Psoas muscle (tissue), 2 donors: Measurements from ENCODE around the genes ALDH18A1, TCTN3, CC2D2B and PGAM1.

GRCh38 chr10:95656204-95657139 is at the start of gene ALDH18A1:
Gene ALDH18A1, minus strand, starts transcription at chr10:95656711.
- PRO-cap, 2 experiments = peak in 2 of 2 experiments; most common plus-strand start chr10:95656907 (in 1); most common minus-strand start chr10:95656631 (in 1)

DNA sequence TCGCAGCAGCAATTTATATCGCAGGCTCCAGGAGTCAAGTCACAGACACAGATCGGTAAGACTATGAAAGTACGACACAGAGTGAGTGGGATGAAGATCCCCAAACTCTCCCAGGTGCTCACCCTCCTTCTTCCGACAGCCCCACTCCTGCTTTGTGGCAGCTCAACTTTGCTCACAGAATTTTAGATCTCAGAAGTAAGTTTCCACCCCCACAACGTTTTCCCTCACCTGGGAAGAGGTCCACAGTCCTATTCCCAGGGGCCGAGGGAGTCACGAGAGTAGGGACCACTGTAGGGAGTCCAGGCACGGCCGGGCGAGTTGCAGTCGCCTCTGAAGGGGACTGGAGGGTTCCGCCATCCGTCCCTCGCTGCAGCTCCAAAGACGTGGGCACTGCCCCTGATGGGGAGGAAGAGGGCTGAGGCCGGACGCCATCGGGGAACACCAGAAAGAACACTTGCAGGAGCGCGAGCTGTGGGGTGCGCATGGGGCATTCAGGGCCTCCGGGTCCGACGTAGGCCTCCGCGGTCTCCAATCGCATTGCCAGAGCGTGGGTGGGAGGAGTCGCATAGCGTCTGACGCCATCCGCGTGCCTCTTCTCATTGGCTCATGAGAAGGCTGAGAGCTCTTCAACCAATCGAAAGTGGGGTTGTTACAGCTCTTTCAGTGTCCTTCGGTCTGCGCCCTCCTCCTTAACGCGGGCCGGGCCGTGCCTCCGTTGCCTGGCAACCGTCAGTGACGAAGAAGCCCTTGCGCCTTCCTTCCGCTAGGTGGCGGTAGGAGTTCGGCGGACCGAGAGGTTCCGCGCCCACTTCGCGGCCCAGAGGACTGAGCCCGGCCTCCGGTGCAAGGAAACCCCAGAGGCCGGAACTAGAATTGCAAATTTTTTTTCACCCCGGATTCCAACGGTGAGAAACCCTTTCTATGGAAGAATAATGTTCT is at the start of gene TCTN3:
TSS of gene TCTN3 (minus strand) at position 512 of the 939 bp plus-strand sequence.
- PRO-cap, 2 experiments = peak in 2 of 2 experiments; most common minus-strand start position 539 of the sequence (in 2)

- PRO-cap, 2 experiments = peak in 2 of 2 experiments; most common minus-strand start chr10:95907883 (in 2)
Observed at GRCh38 chr10:95907437-95908563, at the start of gene CC2D2B. Gene CC2D2B, plus strand, starts transcription at chr10:95907975.

DNA sequence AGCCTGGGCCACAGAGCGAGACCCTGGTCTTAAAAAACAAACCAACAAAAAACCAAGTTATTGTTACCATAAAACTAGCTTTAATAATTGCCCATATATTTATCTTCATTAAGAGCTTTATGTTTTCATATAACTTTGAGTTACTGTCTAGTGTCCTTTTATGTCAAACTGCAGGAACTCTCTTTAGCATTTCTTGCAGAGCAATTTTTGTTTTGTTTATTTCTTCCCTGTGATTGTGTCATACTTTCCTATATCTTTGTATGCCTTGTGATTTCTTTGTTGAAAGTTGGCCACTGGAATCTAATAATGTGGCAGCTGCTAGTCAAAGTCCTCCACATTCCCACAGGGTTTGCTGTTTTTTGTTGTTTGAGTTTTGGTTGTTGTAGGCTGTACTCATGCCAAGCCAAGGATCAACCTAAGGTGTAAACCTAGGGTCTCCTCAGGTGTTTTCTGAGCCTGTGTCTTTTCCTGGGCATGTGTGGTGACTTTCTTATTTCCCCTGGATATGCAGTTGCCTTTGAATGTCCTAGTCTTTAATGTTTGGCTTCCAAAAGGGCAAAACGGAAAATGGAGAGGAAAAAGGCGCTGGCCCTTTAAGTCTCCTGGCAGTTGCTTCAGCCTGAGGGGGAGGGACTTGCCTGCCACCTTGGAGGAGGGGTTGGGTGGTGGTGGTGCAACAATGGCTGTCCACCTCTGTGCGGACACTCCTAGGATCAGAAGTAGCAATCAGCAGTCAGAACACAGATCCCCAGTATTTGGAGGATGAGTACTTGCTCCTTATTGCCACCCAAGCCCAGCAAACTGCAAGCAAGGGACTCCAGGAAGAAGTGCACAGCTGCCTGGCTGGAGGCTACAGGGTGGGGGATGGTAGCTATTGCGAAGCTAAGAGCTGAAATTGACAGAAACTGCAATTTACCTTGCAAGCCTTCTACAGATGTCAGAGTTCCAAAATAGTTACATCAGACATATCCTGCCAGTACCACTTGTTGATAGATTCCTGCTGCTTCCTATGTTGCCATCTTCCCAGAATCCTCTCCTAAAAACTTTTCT is 5.7 kb upstream of the ZNF518A start:
- PRO-cap, 2 experiments = no peak in any of the 2 experiments

GRCh38 chr10:96269259-96269767 is 2.1 kb downstream of the BLNK start:
- PRO-cap, 2 experiments = no peak in any of the 2 experiments

- PRO-cap, 2 experiments = no peak in any of the 2 experiments
Observed at GRCh38 chr10:96549009-96549239, 35.2 kb upstream of the TLL2 start.

- PRO-cap, 2 experiments = no peak in any of the 2 experiments
Observed at GRCh38 chr10:96557084-96557998, 29.5 kb downstream of the TM9SF3 start.

DNA sequence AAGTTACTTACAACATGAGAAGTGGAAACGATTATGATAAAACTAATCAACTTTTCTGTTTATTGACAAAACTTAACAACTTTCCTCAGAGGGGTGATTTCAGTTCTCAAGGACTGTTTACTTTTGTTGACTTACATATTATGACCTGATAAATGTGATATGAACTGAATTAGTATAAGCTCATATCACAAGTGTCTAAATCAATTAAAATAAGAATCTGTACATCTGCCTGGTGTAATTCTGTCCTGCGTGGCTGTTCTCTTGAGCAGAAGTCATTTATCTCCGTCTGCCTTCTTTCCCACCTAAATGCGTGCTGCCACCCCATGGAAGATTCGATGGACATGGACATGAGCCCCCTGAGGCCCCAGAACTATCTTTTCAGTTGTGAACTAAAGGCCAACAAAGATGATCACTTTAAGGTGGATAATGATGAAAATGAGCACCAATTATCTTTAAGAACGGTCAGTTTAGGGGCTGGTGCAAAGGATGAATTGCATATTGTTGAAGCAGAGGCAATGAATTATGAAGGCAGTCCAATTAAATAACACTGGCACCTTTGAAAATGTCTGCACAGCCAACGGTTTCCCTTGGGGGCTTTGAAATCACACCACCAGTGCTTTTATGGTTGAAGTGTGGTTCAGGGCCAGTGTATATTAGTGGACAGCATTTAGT is 26.8 kb downstream of the TM9SF3 start:
- PRO-cap, 2 experiments = no peak in any of the 2 experiments

GRCh38 chr10:96561795-96562294 is 25.0 kb downstream of the TM9SF3 start:
- PRO-cap, 2 experiments = no peak in any of the 2 experiments

DNA sequence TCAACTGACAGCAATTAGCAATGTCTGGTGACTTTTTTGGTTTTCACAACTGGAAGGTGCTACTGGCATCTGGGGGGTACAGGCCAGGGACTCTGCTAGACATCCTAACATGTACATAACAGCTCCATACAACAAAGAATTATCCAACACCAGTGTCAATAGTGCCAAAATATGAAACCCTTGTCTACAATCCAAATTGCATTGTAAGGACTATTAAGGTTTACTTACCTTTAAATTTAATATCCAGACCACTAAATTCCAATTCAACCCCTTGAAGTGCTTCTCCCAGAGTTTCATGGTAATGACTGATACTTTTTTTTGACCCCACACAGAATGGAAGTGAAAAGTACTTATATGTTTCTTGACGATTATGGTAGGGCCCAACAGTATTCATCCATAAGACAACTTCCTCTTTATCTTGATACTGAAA is 10.4 kb downstream of the TM9SF3 start:
- PRO-cap, 2 experiments = no peak in any of the 2 experiments

- PRO-cap, 2 experiments = no peak in any of the 2 experiments
Observed at GRCh38 chr10:96835487-96836143, 3.5 kb downstream of the LCOR start.

DNA sequence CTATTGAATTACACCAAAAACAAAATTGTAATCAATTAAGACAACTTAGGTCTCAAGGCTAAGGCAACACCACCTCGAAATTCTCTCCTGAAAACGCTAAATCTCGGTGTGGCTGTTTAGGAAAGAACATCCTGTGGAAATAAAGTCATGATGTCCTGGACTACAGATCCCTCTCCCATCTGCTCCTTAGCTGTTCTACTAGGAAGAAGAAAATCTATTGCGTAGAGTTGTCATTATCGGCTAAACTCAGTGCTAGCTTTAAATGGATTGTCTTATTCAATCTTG is 720 bp downstream of the ARHGAP19 start:
- PRO-cap, 2 experiments = no peak in any of the 2 experiments

GRCh38 chr10:97366706-97367657 is 32.5 kb upstream of the FRAT2 start:
- PRO-cap, 2 experiments = no peak in any of the 2 experiments

DNA sequence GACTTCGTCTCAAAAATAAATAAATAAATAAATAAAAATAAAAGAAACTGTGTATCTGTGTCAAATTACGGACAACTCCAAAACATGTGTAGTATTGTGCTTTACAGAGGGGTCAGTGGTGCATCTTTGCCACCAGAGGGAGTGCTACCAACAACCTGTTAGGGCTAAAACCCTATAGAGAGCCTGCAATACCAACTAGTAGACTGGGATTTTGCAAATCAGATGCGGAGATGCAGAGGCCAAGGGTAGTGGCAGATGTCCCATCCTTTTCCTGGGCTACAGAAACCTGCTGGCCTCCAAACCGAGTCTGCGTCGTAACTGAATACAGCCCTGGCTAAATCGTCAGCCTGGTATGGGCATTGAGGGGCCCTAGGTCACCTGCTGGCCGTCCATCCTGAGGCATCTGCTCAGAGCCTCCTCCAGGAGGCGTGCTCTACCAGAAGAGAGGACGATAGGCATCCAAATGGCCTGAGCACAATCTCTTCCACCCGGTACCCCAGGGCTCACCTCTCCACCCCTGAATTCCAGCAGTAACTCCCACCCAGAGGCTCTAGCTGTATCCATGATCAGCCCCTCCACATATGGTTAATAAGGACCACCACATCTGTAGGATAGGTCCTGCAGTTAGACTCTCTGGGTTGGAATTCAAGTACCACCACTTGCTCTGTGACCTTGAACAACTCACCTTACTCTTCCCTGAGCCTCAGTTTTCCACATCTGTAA is 6.2 kb upstream of the RRP12 start:
- PRO-cap, 2 experiments = no peak in any of the 2 experiments

DNA sequence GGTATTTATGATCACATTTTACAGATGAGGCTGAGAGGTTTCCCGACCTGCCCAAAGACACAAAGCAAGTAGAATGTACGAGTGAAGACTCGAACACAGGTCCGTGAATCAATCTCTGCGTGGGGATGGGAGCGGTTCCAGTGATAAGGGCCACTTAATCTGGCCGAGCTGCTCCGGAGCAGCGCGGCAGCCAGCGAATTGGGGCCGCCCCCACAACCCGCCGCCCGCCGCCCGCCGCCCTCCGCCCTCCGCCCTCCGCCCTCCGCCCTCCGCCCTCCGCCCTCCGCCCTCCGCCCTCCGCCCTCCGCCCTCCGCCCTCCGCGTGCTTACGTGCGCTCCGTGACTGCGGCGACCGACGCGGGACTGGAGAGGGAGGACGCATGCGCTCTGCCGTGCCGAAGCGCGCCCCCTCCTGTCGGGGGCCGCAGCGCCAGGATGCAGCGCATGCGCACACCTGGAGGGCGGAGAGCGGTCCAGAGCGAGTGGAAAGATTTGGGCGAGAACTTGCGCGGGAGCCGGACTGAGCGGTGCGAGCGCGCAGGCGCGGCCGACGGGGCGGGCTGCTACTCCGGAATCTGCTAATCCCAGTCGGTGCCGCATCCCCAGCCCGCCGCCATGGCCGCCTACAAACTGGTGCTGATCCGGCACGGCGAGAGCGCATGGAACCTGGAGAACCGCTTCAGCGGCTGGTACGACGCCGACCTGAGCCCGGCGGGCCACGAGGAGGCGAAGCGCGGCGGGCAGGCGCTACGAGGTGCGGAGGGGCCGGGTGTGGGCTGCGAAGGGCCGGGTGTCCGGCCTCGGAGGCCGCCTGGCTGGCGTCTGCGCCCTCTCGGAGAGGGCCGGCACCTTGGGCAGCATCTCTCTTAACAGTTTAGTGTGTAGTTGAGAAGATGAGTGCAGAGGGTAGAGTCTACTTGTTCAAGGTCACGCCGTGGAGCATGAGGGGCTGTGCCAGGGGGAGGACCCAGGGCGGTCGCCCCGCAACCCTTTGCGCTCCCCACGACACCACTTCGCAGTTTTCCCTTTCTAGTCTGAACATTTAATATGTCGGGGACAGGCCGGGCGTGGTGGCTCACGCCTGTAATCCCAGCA is at the start of gene PGAM1:
TSS of gene PGAM1 (plus strand) at position 499 of the 1,095 bp plus-strand sequence.
- PRO-cap, 2 experiments = peak in 2 of 2 experiments; most common plus-strand start position 532 of the sequence (in 2); most common minus-strand start position 365 of the sequence (in 2)

GRCh38 chr10:97520774-97521542 is 22.2 kb downstream of the UBTD1 start:
- PRO-cap, 2 experiments = no peak in any of the 2 experiments

- PRO-cap, 2 experiments = peak in 1 of 2 experiments; most common plus-strand start chr10:97609362 (in 1); most common minus-strand start chr10:97609238 (in 1)
Observed at GRCh38 chr10:97608839-97609917, 19.7 kb downstream of the C10orf62 start.

DNA sequence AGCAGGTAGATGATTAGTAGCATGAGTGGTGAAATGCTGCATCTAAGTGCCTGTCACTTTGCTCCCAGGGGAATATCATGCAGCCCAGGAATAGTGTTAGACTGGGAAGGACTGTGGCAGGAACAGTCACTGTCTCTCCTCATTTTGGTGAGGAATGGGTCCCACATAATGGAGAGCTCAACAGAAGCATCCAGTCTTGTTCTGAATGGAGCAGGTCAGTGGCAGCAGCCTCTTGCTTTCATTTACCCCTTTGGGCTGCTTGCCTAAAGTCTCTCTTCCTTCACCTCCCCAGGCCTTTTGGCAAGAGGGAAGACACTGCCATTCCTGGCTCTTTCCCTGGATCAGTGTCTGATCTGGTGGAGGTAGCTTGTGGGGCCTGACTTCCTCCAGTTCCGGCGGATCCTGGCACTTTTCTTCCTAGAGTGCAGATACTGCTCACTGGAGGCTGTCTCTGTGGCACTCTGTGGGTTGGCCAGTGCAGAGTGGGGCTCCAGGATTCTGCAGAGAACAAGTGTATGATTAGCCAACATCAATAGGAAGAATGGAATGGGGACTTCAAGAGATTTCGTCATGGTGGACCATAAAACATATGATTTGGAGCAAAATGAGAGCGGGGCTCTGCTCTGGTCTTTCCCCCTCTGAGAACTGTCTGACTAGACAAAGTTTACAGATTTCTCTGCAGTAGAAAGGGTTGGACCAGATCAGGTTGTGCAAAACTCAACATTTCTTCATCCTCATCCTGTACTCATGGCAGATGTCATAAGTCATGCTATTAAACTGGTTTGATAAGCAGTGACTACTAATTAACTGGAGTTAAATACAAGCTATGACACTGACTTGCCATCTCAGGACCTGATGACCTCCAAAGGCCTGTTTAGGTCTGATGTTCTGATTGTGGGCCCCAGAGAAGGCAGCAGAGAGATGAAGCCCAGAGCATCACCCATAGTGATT is 9.2 kb downstream of the AVPI1 start:
- PRO-cap, 2 experiments = no peak in any of the 2 experiments

DNA sequence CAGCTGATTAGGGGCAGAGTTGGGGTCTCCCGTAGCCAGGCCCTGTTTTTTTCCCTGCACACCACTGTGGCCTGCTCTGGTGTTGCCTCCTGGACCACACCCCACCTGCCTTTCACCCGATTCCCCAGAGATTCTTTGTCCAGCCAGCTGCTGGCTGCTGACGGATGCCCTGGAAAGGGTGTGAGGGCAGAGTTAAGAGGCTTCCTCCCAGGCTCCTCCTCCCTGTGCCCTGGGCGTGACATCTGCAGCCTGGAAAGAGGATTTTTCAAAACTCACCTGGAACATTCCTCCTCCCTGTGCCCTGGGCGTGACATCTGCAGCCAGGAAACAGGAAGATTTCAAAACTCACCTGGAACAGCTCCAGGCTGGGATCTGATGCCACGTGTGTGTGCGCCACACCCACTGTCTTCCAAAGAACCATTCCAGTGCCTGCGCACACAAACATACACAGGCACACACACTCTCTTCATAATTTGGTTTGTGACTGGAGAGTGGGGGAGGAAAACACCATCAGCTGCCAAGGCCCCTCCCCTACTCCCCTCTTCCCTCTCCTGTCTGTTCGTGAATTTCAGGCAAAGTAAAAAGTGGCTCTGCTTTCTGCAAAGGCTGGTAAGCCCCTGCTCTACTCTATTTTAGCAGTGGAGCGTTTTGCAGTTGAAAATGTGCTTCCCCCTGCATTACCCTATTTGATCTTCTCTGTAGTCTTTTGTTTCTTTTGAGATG is 5.2 kb downstream of the MARVELD1 start:
- PRO-cap, 2 experiments = no peak in any of the 2 experiments

DNA sequence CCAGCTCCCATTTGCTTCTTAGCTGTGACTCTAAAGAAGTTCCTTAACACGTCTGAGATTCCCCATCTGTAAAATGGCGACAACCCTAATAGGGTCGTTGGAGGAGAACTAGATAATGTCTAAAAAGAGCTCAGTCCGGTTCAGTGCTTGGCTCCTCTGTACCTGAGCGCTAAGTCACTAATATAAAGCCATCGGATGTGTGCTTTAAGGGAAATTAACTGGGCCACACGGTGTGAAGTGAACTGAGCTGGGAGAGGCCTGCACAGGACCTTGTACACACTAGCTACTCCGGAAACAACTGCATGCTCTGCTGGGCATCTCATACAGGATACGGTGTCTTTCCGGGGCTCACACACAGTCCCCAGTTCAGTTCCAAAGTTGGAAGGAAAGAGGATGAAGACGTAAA is 456 bp upstream of the ZFYVE27 start:
- PRO-cap, 2 experiments = no peak in any of the 2 experiments